UCH-1 (cell line): Measurements from ENCODE around the gene FBXO47.

DNA sequence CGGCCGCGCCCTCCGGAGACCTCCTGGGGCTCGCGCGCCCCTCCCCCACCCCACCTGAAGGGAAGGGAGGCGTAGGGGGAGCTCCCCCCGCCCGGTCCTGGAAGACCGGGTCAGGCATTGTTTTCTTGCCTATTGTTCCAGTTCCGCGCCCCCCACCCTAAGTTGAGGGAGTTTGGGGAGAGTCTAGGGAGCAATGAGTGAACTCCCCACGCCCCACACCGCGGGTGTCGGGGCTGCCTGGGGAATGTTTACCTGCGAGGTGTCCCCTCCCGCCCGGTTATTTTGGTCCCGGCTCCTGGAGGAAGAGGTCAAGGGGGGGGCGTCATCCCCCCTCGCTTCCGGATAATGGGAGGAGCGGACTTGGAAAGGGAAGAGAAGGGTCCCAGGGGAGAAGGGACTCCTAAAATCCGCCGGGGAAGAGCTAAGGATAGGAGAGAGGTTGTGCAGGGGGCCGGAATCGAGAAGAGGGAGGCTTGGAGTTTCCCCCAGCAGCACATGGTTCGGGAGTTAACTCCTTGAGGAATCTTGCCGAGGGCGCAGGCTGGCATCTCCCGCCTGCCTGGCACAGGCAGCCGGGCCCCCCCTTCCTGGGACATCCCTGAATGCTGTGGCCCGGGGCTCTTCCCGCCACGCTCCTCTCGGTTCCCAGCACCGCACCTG, 859 bp downstream of the MLLT6 start:
- RRBS = no CpG with 5 or more reads among the region's 39 CpGs

DNA sequence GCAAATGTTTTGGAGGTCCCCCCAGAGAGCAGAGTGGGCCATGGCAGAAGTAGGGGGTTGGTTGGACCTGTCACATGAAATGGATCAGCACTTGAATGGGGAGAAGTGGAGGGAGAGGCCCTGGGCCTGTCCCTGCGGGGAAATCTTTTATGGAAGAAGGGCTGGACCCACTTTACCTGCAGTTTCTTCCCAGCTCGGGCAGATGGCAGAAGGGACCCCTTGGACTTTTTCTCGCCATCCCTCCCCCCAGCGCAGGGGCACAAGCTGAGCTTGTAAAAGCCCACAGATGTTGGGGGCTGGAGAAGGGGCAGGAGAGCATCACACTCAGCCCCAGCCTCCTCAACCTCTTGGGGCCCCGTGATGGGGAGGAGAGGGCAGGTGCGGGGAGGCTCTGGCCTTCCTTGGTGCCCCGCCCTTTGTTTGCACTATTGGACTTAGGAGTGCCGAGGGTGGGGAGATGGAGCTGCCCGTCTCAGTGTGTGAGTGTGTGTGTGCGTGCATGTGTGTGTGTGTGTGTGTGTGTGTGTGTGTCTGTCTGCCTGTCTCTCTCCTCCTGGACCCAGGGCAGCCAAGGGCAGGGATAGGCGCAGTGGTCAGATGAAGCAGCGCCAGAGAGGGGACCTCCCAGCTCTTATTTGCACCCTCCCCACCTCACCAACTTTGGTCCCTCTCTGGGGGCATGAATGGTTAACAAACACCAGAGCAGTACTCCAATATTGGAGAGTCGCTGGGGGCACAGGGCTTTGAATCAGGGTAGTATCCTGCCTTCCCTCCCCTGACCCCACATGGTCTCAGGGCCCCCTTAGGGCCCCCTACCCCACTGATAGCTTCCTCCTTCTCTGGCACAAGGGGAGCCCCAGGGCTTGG, 4.0 kb upstream of the CISD3 start:
- RRBS = no CpG with 5 or more reads among the region's 13 CpGs

DNA sequence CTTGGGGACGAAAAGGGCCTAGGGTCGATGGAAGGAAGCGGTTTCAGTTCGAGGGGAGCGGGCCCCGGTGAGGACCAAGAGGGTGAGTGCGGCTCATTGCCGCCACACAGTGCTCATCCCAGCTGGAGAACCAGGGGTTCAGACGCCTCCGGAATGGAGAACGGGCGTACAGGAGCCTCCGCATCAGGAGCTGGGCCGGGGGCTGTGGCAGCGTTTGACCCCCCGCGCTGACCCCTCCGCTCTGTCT, 278 bp downstream of the PSMB3 start:
- RRBS = no CpG with 5 or more reads among the region's 18 CpGs

DNA sequence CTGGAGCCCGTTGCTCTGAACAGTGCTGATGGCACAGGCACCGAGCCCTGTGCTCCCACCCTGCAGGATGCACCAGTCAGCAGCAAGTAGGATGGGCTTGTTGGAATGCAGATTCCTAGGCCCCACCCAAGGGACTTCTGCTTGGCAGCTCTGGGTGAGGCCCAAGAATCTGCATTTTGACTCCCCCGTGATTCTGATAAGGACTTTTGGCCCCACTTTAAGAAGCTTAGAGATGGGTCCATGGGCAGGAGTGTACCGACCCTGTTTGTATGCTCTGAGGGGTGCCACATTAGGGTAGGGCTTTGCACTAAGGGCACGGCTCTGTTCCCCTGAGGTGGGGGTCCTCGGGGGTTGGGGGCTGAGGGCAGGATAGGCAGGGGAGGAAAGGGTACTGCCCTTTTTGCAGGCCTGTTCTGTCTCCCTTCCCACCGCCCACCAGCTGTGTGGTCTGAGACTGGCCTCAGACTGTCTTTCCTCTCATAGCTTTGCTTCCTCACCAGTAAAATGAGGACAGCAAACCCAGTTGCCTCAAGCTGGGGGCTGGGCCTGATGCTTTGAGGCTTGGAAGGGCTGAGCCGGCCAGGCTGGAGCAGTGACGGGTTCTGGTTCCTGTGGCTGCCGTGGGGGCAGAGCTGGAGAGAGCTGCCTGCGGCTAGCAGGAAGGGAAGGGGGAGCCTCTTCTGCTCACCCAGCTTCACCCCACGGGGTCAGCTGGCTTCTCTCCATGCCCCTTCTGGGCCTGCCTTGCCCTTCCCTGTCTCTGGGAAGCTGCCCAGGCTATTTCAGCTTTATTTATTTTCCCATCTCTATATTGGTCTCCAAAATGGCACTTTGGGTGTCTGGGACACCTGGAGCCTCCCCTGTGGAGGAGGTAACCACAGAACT, 23.6 kb downstream of the LASP1 start:
- RRBS = no CpG with 5 or more reads among the region's 12 CpGs

DNA sequence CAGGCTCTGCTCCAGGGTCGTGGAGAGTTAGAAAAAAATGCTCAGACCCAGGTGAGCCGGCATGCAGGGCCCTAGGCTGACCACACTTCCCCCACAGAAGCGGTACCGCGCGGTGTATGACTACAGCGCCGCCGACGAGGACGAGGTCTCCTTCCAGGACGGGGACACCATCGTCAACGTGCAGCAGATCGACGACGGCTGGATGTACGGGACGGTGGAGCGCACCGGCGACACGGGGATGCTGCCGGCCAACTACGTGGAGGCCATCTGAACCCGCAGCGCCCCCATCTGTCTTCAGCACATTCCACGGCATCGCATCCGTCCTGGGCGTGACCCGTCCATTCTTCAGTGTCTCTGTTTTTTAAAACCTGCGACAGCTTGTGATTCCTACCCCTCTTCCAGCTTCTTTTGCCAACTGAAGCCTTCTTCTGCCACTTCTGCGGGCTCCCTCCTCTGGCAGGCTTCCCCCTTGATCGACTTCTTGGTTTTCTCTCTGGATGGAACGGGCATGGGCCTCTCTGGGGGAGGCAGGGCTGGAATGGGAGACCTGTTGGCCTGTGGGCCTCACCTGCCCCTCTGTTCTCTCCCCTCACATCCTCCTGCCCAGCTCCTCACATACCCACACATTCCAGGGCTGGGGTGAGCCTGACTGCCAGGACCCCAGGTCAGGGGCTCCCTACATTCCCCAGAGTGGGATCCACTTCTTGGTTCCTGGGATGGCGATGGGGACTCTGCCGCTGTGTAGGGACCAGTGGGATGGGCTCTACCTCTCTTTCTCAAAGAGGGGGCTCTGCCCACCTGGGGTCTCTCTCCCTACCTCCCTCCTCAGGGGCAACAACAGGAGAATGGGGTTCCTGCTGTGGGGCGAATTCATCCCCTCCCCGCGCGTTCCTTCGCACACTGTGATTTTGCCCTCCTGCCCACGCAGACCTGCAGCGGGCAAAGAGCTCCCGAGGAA, 48.4 kb downstream of the FBXO47 start:
- RRBS = no CpG with 5 or more reads among the region's 46 CpGs

- RRBS = no CpG with 5 or more reads among the region's 28 CpGs
These were observed at the start of gene FBXO47 for GRCh38 chr17:38967152-38967903. Gene FBXO47 (minus strand): TSS chr17:38967403.

GRCh38 chr17:38984929-38985258, 17.7 kb upstream of the FBXO47 start:
- RRBS = no CpG with 5 or more reads among the region's 2 CpGs

- RRBS = no CpG with 5 or more reads among the region's 20 CpGs
These were observed 40.9 kb downstream of the PLXDC1 start for GRCh38 chr17:39110294-39111132.

GRCh38 chr17:39167398-39167954, 1.5 kb upstream of the ARL5C start:
- RRBS = no CpG with 5 or more reads among the region's 3 CpGs

GRCh38 chr17:39199623-39200124, 409 bp upstream of the RPL19 start:
- RRBS = no CpG with 5 or more reads among the region's 21 CpGs

DNA sequence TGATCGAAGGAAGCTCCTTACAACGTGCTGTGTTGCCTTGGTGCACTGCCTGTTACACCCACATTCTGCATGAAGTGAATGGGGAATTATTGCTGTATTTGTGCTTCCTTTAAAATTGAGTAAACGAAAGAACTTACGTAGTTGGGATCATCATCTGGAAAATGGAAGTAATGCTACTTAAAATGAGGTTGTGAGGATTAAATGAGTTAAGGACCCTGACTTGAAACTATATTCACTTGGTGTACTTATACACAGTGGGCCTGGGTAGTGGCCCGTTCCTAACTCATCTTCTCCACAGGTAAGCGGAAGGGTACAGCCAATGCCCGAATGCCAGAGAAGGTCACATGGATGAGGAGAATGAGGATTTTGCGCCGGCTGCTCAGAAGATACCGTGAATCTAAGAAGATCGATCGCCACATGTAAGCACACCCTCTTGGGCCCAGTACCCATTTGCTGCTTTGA, 2.6 kb downstream of the RPL19 start:
- RRBS = no CpG with 5 or more reads among the region's 12 CpGs

GRCh38 chr17:39217776-39218303, 7.9 kb downstream of the STAC2 start:
- RRBS = no CpG with 5 or more reads among the region's 20 CpGs

DNA sequence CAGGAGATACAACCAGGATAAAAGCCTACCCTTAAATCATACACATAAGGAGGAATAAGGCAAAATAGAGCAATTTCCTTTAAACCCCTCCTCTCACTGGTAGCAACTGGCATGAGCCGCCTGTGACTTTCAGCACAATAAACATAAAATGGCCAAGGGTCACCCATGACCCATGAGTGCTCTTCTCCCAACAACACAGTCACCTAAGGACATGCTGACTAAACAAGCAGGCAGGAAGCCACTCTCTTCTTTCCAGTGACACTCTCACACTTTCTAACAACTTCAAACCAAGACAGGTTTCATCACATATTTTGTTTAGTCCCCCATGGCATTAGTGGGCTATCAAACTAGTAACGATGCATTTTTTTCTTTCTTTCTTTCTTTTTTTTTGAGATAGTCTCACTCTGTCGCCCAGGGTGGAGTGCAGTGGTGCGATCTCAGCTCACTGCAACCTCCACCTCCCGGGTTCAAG, 30.9 kb upstream of the STAC2 start:
- RRBS = no CpG with 5 or more reads among the region's 5 CpGs

DNA sequence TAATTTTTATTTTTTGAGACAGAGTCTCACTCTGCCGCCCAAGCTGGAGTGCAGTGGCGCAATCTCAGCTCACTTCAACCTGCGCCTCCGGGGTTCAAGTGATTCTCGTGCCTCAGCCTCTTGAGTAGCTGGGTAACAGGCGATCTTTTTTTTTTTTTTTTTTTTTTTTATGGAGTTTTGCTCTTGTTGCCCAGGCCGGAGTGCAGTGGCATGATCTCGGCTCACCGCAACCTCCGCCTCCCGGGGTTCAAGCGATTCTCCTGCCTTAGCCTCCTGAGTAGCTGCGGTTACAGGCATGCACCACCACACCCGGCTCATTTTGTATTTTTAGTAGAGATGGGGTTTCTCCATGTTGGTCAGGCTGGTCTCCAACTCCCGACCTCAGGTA, 63.2 kb downstream of the NEUROD2 start:
- RRBS = no CpG with 5 or more reads among the region's 15 CpGs

DNA sequence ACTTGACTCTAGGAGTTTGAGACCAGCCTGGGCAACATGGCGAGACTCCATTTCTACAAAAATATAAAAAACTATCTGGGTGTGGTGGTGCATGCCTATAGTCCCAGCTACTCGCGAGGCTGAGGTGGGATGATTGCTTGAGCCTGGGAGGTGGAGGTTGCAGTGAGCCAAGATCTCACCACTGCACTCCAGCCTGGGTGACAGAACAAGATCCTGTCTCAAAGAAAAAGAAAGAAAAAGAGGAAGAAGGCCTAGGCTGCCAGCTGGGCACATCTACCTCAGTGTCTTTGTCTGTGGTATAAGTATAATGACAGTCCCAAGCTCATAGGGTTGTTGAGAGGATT, 13.8 kb downstream of the NEUROD2 start:
- RRBS = no CpG with 5 or more reads among the region's 3 CpGs

GRCh38 chr17:39631990-39633077, 4.6 kb upstream of the STARD3 start:
- RRBS = no CpG with 5 or more reads among the region's 15 CpGs

- RRBS = no CpG with 5 or more reads among the region's 5 CpGs
These were observed 1.3 kb upstream of the PNMT start for GRCh38 chr17:39666919-39667322.

DNA sequence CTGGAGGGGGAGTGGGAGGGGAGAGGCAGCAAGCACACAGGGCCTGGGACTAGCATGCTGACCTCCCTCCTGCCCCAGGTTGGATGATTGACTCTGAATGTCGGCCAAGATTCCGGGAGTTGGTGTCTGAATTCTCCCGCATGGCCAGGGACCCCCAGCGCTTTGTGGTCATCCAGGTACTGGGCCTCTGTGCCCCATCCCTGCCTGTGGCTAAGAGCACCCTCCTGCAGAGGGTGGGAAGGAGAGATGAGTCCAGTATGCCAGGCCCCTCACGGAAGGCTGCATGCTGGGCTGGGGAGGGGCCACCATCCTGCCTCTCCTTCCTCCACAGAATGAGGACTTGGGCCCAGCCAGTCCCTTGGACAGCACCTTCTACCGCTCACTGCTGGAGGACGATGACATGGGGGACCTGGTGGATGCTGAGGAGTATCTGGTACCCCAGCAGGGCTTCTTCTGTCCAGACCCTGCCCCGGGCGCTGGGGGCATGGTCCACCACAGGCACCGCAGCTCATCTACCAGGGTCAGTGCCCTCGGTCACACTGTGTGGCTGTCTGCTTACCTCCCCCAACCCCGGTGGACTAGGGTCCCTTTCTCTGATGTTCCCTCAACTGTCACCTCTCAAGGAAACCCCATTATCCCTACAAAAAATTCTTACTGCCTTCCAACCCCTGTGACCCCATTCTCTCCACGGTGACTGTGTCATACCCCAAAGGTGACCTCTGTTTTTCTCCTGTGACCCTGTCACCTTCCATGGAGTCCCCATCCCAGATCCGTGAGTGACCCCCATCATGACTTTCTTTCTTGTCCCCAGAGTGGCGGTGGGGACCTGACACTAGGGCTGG, 3.6 kb downstream of the MIEN1 start:
- RRBS = 91% methylated on average over 4 of the region's 15 CpGs

- RRBS = no CpG with 5 or more reads among the region's 13 CpGs
These were observed 1.2 kb downstream of the MIEN1 start for GRCh38 chr17:39728894-39729764.

- RRBS = no CpG with 5 or more reads among the region's 5 CpGs
These were observed 830 bp downstream of the GSDMB start for GRCh38 chr17:39917641-39917969.